Metastatic Breast Carcinoma in the Brain (tissue), 10 donors: ENCODE measurements around a stretch of chr9.

DNA sequence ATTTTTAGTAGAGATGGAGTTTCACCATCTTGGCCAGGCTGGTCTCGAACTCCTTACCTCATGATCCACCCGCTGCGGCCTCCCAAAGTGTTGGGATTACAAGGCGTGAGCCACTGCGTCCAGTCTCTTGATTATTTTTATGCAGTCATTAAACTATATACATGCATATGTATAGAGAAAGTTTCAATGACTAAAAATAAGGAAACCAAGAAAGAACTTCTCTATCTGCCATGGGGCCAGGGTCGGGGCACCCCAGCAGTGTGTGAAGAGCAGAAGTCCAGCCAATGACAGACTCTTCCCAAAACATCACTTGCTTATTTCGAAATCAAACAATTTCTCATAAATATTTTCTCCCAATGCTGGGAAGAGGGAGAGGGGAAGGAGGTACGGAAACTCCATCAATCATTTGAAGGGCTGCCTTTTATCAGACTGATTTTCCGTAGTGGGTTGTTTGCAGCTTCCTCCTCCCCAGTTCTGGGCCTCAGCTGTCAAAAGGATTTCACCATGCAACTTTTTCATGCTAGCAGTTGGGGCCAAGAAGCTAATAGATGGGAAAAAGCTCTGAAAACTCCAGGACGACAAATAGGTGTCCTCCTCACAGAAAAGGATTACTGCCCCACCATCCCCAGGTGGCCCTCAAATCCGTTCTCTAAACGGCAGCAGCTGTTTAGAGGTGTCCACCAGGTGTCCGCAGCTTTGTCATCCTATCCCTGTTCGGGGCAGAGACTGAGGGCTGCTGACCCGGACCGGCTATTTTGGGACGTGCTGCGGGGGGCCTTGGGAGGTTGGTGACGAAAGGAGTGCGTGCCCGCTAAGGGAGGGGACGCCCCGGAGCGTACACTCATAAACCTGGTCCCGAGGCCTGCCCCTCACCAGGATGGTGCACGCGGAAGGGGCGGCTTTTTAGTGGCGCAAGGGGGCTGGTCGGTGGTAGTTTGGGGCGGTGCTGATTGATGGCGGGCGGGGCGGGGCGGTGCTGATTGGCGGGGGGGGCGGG lies 541 bp upstream of the FPGS start:
- PRO-cap, 10 experiments, result peak in 9 of 10 experiments; most common minus-strand start position 874 of the sequence (in 4)

DNA sequence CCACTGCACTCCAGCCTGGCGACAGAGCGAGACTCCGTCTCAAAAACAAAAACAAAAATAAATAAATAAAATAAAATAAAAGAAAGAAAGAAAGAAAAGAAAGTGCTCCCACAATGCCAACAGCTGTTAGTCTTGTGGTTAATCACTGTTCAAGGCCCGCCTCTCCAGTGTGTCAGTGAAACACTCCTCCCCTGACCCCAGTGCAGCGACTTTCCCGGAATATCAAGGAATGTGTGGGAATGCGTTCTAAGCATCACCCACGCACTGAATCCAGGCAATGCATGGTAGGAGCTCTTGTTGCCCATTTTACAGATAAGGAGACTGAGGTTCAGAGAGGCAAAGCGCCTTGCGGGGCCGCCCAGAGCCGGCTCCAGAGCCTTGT lies 1.1 kb downstream of the ST6GALNAC6 start:
- PRO-cap, 10 experiments, result no peak in any of the 10 experiments

DNA sequence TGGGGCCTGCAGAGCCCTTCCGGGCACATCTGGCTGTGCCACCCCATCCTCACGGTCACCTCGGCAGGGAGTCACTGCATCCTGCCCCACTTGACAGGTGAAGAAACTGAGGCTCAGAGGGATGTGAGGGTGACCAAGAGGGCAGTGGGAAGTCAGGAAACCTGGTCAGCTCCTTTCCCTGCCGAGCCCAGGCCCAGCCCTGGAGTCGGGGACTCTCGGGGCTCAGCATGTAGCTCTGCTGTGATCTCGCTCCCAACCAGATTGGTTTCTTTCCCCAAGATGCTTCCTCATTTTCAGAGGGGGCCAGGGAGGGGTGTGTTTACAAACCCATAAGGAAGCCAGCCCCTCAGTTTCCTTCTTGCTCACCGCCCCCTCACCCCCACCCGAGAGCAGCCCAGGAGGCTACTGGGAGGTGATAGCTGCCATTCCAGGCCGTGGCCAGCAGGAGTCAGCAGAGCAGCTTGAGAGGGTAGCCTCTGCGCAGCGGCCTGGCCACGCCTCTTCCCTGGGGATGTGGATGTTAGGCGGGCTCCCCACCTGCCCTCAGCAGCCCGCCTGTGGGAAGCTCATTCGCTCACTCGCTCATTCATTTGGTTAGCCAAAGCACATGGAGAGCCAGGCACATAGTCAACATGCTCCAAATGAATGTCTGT lies 5.9 kb upstream of the DPM2 start:
- PRO-cap, 10 experiments, result peak in 2 of 10 experiments; most common minus-strand start position 263 of the sequence (in 1)

GRCh38 chr9:127955175-127955841 lies 17.7 kb upstream of the DPM2 start:
- PRO-cap, 10 experiments, result peak in 8 of 10 experiments; most common plus-strand start chr9:127955655 (in 7); most common minus-strand start chr9:127955507 (in 7)

DNA sequence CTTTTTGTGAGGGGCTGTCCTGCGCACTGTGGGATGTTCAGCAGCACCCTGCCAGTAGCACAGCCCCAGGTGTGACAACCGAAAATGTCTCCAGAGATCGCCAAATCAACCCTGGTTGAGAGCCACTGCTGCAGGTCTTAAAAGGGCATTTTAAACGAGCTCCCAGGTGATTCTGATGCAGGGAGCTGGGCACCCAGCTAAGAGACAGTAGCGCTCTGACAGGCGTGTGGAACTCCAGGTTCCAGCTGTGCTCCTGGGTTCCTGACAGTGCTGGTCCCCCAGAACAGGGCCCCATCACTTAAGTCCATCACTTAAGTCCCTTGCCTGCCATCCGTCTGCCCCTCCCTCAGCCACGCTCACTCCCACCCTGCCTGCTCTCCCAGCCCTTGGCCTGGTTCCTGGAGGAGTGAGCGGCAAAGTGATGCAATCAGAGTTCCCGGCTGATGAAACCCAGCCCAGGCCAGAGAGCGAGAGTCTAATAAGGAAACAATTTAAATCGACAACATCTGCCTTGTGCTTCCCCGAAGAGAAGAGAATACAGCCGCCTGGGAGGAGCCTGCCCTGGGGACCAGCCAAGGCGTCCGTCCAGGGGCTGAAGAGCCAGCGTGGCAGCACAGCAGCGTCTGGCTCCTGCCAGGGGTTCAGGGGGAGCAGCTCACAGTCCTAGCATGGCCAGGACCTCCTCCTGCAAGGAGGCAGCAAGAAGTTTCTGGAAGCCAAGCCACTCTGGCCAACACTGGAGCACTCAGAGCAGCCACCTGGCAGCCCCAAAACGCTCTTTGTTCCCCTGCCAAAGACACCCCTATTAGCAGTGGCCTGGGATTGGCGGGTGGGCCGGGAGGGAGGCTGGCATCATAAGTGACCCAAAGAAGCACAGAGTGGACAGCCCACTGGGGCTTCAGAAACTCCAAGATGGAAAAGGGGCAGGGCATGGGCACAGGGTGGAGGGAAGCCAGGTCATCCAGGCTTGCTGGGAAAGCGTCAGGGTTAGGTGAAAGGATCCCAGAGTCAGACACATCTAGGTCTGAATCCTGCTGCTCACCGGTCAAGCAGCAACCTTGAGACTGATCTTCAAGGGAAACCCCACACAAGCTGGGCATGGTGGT lies 15.2 kb downstream of the EEIG1 start:
- PRO-cap, 10 experiments, result peak in 6 of 10 experiments; most common plus-strand start position 524 of the sequence (in 2); most common minus-strand start position 339 of the sequence (in 2)

DNA sequence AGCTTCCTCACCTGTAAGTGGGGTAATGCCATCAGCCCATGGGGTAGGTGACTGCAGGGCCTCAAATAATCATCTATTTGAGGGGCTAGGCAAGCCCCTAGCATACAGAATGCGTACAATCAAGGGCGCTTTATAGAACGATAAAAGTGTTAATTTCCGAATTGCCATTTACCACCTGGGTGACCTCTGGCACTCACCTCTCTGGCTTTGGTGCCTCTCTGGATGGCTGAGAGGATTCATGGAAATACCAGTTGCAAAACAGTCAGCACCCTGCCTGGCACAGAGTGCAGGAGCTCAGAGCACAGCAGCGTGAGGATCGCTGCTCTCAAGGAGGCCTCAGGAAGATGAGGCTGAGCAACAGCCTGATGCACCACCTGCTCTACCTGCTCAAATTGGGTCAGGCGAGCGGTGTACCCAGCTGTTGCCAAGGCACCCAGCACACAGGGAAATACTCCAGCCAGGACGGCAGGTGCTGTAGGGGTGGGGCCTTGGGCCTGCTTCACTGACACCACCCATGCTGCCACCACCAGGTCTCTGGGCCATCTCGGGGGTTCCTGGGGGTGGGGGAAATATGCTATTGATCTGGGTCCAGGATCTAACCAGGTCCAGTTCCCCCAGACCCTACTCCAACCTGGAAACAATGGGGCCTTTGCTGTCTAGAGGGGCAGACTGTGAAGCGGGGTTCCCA lies 4.4 kb downstream of the EEIG1 start:
- PRO-cap, 10 experiments, result peak in 2 of 10 experiments; most common plus-strand start position 390 of the sequence (in 1); most common minus-strand start position 389 of the sequence (in 1)

DNA sequence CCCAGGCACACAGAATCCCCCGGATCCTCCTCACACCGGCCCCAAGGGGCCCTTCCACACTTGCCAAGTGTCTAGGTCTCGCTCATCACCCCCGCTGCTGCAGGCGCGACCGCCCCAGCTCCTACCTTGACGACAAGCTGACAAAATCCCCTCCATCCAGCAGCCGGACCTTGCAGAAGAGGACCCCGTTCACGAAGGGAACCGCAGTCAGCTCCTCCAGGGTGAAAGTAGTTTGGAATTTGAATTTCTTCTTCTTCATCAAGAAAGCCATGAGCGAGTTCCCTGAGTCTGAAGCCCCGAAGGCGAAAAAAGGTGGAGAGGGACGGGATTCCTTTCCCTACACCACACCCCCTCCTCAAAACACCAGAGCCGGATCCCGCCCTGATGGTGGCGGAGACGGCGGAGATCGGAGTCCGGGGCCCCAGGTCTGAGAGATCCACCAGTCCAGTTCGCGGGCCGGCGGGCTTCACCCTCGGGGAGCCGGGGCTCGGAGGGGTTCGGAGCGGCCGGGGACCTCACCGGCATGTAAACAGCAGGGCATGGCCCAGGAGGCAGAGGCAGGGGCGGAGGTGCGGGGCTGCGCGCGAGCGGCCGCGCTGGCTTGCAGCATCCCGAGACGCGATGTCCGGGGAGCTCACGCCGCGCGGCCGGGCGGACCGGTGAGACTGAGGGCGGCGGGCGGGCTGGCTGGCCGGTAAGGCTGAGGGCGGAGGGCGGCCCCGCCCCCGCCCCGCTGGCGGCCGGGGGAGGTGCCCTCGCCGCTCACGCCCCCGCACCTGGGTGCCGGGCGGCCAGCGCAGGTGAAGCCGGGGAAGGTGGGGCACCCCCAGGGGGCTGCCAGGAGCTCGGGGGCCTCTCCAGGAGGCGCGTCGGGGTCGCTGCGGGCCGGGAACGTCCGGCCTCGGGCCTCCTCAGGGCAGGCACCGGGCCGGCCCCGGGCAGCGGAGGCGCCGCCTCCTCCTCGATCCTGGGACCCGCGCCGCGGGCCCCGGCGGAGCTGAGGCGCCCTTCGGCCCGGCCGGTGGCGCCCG lies 607 bp downstream of the EEIG1 start:
- PRO-cap, 10 experiments, result peak in 10 of 10 experiments; most common plus-strand start position 775 of the sequence (in 8); most common minus-strand start position 670 of the sequence (in 10)

DNA sequence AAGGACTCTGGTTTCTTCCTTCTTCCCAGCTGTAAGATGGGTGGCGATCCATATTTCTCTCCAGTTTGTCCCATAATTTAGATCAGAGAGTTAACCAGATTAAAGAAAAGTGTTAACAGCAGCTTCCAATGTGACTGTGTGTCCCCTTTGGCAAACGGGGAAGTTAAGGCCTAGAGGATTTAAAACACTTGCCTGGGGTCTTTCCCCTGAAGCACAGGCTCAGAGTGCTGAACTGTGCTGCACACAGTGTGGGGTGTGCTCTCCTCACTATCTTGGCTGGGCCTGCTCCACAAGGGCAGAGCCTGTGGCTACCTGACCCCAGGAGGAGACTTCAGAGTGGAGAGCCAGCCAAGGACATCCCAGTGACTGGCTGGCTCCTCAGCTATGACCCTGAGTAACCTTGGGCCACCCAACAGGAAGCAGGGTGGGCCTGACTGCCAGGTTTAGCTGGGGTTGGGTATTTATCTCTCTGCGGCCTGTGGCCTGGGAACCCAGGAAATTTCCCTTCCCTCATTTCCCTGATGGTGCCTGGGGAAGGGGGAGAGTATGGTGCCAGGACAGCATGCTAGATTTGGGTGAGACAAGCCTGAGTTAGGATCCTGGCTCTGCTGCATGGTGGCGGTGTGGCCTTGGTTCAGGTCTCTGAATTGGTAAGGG lies 2.1 kb upstream of the EEIG1 start:
- PRO-cap, 10 experiments, result no peak in any of the 10 experiments

- PRO-cap, 10 experiments, result peak in 1 of 10 experiments; most common minus-strand start chr9:128026390 (in 1)
Measured at GRCh38 chr9:128026094-128026666, 40.9 kb downstream of the NAIF1 start.

DNA sequence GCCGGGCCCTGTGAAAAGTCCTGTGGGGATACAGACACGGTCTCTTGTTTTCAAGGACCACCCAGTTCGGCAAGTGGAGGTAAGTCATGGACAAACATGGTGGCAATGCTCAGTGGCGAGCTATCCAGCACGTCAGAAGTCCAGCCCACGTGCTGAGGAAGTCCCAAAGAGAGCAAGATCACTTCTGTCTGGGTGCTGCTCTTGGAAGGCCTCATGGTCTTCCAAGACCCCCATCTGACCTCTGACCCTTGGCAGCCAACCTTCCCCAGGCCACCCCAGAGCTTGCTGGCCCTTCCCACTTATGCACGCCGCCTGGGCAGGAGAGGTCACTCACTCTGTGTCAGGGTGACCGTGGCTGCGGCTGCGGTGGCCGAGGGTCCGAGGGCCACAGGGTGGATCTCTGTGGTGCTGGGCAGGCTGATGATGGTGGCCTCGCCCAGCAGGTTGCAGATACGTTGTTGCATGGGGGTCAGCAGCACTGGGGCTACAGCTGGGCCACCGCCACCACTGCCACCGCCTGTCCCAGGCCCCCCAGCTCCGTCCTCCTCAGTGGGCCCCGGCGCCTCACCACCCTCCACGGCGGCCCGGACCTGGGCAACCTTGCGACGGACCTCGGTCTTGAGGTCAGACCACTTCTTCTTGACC lies 741 bp downstream of the NAIF1 start:
- PRO-cap, 10 experiments, result peak in 1 of 10 experiments; most common plus-strand start position 333 of the sequence (in 1)

- PRO-cap, 10 experiments, result no peak in any of the 10 experiments
Measured at GRCh38 chr9:128090866-128091961, 23.2 kb downstream of the SLC25A25 start.

- PRO-cap, 10 experiments, result no peak in any of the 10 experiments
Measured at GRCh38 chr9:128119094-128119866, 8.2 kb downstream of the PTGES2 start.

DNA sequence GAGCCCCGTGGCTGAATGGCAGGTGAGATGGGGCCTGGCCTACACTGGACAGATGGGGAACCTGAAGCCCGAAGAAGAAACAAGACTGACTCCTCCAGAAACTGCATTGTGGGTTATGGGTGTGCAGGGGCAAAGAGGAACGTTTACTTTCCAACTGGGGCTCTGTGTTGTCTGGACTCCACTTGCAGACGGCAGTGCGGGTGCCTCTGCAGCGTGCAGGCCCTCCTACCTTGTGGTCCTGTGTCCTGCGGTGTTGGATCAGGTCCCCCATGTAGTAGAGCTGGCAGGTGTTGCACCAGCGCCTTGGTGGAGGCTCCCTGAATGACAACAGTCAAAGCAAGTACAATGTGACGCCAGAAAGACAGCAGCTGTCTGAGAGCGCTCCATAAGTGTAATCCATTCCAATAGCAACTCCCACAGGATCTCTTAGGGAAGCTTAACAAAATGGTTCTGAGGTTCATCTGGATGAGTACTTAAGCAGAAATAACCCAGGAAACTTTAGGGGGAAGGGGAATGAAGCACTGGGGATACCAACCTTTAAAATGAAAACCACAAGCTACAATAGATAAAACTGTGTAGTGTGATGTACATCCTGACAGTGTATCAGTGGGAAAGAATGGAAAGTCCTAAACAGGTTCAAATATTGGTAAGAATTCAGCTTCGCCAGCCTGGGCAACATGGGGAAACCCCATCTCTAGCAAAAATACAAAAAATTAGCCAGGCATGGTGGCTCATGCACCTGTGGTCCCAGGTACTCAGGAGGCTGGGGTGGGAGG lies 9.9 kb downstream of the BBLN start:
- PRO-cap, 10 experiments, result no peak in any of the 10 experiments

DNA sequence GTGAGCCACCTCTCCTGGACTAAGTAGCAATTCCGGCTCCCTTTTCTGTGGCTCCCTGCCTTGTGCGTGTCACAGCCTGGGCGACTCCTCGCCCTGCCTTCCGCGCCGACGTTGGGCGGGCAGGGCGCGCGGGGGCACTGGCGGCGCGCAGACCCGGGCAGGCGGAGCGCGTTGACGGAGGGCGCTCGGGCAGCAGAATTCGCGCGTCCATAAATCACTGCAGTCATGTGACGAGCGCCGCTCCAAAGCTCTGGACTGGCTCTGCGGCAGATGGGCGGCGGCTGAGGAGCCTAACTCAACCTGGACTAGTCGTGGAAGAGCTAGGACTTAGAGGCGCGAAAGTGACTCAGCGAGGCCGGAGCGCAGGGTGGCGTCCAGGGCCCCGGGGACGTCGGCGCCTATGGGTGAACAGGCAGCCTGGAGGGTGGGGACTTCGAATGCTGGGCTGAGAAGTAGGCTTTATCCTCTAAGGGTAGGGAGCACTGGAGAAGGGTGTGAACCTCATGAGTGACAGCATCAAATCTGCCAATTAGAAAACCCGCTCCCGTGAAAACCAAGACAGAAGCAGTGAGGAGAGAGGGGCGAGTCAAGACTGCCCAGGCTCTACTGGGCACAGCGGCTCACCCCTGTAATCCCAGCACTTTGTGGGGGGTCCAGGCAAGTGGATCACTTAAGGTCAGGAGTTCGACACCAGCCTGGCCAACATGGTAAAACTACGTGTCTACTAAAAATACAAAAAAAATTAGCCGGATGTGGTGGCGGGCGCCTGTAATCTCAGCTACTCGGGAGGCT lies 1.6 kb upstream of the CIZ1 start:
- PRO-cap, 10 experiments, result peak in 9 of 10 experiments; most common plus-strand start position 269 of the sequence (in 6); most common minus-strand start position 62 of the sequence (in 9)

DNA sequence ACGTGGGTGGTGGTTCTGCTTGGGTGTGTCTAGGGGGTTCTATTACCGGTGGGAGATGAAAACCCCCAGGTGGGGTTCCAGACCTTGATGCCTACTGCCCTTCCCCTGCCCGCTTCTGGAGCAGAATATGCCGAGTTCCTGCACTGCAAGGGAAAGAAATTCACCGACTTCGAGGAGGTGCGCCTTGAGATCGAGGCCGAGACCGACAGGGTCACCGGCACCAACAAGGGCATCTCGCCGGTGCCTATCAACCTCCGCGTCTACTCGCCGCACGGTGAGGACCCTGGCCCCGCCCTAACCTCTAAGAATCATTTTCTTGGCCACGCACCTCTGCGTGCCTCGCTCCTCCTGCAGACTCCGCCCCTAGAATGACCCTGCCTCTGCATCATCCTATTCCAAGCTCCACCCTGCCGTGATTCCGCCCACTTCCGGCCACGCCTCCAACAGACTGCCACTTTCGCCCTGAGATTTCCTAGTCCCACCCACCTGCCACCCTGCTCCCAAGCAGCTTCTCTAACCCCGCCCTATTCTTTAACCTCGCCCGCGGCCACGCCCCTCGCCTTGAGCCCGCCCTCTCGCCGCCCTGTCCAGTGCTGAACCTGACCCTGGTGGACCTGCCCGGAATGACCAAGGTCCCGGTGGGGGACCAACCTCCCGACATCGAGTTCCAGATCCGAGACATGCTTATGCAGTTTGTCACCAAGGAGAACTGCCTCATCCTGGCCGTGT lies 15.4 kb downstream of the DNM1 start:
- PRO-cap, 10 experiments, result peak in 9 of 10 experiments; most common plus-strand start position 455 of the sequence (in 1); most common minus-strand start position 359 of the sequence (in 9)

DNA sequence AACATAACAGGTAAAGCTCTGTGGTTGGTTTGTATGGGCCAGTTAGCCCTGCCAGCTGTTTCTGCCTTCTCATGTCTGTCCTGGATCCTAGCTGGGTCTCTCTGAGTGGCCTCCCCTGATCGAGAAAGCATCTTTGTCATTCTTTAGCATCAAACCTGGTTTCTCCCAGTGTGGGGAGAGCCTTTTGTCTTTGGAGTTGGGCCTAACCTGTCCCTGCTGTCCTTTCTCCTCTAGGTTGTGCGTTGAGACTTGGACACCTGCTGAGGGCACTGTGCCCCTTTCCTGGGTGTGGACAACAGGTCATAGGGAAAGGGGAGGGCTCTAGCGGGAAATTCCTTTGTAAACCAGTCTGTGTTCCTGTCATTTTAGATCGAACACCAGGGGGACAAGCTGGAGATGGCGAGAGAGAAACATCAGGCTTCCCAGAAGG lies 8.8 kb upstream of the GLE1 start:
- PRO-cap, 10 experiments, result no peak in any of the 10 experiments

DNA sequence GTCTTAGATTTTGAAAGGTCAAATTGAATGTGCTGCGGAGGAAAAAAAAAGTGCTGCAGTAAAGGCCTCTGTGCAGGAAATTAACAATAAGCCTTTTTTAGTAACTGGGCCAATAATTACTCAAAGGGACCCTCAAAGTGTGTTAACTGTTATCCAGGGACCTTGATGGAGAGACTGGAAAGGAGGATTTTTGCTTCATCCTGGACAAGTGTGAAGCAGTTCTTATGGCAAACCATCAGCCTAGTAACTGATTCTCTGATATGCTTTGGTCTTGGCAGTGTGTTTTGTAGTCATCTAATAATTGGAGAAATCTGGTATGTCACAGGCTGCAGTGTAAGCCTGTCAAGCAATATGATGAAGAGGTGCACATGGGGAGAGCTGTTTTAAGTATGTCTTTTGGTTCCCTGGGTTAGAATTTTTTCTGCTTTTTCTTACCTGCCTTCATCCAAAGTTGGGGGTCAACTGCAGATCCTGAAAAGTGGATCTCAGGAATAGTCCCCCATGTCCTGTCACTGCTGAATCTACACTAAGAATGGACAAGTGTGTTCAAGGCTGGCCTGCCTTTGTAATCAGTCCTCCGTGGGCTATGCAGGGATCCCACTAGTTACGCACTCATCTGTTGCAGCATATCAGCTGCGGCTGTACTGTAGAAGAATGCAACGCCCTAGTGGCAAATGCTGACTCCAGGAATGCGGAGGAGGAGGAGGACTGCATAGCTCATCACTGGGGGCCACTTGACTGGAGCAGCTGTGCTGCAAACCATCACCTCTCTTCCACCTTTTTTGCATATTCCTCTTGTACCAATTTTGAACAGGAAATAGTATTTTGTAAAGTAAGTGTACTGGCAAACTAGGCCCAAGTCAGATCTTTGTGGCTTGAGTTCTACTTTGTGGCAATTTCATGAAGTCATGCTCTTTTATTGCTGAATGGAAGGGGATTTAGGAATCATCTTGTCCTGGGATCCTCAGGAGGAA lies 1.9 kb downstream of the SPTAN1 start:
- PRO-cap, 10 experiments, result peak in 3 of 10 experiments; most common plus-strand start position 720 of the sequence (in 1); most common minus-strand start position 618 of the sequence (in 2)

GRCh38 chr9:128625404-128626313 lies 31.0 kb downstream of the DYNC2I2 start:
- PRO-cap, 10 experiments, result no peak in any of the 10 experiments

DNA sequence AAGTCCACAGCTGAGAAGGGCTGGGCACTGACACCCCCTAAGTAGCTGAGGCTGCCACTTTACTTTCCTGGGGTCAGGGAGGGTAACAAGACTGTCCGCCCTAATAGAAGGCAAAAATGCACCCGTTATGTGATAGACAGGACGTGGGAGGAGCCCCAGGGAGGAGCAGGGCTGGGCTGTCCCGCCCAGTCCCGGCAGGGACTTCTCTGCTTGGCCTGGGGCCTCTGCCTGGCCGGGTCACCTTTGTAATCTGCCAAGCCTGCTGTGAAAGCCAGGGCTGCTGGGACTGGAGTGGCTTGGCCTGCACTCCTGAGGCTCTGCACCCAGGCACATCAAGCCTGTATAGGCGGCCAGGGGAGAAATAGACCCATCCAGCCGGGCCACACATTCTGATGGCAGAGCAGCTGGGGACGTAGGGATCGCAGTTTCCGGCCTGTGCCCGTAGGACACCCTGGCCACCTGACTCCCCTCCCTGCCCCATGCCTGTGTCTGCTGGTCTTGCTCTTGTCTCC lies 28.2 kb downstream of the DYNC2I2 start:
- PRO-cap, 10 experiments, result no peak in any of the 10 experiments

GRCh38 chr9:128629865-128630685 lies 26.6 kb downstream of the DYNC2I2 start:
- PRO-cap, 10 experiments, result peak in 1 of 10 experiments; most common minus-strand start chr9:128630431 (in 1)